ENCODE measurements around a stretch of chr15.

- PRO-cap, result no peak
- RAMPAGE, long total RNA, 4 experiments, result no peak in any of the 4 experiments
These were observed 6.0 kb upstream of the HAPLN3 start for GRCh38 chr15:88901016-88902014.

- PRO-cap, result no peak
- RAMPAGE, long total RNA, 4 experiments, result no peak in any of the 4 experiments
These were observed 79.9 kb upstream of the MFGE8 start for GRCh38 chr15:88993092-88993491.

DNA sequence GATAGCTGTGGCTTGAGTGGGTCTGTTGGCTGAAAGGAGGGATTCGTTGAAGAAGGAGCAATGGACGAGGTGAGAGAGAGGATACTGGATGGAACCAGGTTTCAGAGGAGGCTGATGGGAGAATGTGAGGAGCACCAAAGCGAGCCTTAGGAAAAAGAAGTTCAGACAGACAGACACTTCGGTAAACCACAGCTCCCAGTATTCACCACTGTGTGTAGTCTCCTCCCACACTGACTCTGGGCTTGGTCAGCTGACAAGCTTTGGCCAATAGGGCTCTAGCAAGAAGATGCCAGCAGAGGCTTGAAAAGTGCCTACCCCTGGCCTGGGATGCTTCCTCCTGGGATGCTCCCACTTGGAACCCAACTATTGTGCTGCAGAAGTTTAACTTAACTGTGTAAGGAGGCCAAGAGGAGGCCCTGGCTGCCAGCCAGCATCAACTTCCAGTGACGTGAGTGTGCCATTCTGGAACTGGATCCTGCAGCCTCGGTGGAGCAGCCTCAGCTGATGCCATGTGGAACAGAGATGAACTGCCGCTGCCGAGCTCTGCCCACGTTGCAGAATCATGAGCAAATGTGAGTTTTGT, 47.4 kb upstream of the ABHD2 start:
- PRO-cap, result bidirectional peak, plus-strand start at position 519 of the sequence, minus-strand start at position 175 of the sequence
- RAMPAGE, long total RNA, 4 experiments, result no peak in any of the 4 experiments

GRCh38 chr15:89096459-89097236, 8.4 kb downstream of the ABHD2 start:
- PRO-cap, result no peak
- RAMPAGE, long total RNA, 4 experiments, result no peak in any of the 4 experiments

- PRO-cap, result no peak
- RAMPAGE, long total RNA, 4 experiments, result no peak in any of the 4 experiments
These were observed 34.1 kb downstream of the ABHD2 start for GRCh38 chr15:89122426-89122753.

DNA sequence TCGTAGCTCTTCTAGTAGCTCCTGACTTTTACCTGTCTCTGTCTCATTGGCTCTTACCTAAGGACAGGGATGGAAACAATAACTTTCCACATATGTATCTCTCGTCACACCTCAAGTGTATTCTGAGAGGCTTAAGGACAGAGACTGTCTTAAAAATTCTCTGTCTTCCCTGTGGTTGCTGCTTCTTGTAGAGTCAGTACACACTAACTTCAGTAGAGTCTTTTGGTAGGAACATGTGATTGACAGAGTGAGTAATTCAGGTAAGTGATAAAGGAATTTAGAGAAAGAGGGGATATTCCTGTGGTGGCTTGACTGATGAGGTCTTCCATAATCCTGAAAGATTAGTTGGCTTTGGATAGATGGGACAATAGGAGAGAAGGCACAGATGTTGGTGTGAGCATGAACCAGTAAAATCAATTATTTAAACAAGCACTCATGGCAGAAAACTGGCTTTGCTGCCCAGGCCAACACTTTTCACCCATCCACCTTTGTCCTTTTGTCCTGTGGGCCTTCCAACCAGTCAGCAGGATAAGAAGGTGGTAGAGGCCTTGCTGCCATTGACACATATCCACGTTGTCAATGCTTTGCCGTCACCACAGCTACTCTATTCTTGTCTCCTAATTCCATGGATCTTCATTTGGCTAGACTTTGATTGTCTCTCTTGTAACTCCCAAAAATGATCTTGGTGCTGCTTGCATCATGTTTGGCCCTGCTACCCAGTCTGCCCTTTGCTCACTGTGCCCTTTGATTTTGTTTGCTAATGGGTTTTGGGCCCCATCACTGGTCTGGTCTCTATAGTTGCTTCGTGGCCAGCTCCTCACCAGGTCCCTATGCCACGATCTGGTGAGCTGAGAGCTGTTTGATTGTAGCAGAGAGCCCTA, 39.9 kb downstream of the ABHD2 start:
- PRO-cap, result no peak
- RAMPAGE, long total RNA, 4 experiments, result no peak in any of the 4 experiments

GRCh38 chr15:89197456-89198281, 23.7 kb downstream of the RLBP1 start:
- PRO-cap, result bidirectional peak, plus-strand start at chr15:89197683, minus-strand start at chr15:89197546
- RAMPAGE, long total RNA, 4 experiments, result no peak in any of the 4 experiments

- PRO-cap, result bidirectional peak, plus-strand start at chr15:89781321, minus-strand start at chr15:89781207
- RAMPAGE, long total RNA, 4 experiments, result no peak in any of the 4 experiments
These were observed 5.0 kb downstream of the MESP2 start for GRCh38 chr15:89781059-89781648.

DNA sequence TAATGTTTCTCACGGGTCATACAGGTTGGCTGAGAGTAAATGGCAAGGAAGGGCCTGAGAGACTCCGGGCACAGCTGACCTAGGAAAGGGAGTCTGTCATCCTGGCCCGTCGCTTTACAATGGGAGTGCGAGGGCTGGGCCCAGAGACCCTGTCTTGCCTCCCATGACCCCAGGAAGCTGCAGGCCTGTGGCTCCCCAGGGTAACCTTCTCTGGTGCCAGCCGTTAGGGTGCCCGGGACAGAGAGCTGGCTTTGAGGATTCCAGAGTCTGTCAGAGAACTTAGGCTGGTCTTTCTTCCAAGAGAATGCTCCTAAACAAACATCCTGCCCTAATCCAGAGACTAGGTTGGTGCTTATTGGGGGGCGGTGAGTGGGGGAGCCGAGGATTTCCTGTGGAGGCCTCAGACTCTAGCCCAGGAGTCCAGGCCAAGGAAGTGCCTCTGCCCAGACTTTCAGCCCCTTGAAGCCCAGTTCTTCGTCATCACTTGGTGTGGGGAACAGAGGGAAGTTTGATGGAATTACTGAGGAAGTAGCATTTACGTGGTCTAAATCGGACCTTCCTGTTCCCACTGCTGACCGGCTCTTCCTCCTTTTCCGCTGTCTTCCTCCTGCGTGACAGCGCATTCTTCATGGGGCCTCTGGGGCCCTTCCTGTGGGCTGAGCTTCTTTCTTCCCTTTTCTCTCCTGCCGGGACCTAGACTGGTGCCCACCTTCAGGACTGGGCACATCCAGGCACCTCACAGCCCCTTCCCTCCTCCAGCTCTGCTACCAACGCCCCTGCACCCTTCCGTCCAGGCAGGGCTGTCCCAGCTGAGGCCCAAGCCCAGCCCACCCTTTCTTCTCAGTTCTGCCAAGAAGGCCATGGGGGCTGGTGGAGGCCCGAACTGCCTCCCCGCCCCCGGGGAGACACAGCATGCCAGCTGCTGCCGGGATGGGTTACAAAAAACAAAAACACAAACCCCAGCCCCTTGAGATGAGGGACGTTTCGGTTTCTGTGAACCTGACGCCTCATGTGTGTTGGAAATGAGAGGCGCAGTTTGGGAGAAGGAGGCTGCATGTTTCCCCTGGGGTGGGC, 18.8 kb downstream of the ZNF710 start:
- PRO-cap, result bidirectional peak, plus-strand start at position 629 of the sequence, minus-strand start at position 438 of the sequence
- RAMPAGE, long total RNA, 4 experiments, result no peak in any of the 4 experiments

DNA sequence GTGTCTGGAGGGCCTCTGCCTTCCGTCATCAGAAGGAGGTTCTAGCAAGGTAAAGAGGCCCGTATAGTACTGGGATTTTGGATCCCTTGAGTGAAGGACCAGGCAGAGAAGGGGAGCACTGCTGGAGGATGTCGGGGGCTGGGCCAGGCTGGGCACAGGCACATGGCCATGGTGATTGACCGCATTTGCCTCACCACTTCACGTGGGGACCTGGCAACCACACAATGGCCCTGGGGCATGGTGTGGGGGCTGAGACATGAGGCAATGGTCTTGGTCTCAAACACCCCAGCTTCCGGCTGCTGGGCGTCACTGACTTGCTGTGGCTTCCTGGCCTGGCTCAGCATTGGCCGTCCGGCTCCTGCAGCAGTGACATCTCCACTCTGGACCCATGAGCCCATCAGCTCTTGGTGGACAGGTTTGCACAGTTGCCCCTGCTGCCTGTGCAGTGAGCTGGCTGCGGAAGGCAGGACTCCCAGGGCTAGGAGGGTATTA, 33.9 kb downstream of the ZNF710 start:
- PRO-cap, result bidirectional peak, plus-strand start at position 343 of the sequence, minus-strand start at position 140 of the sequence
- RAMPAGE, long total RNA, 4 experiments, result no peak in any of the 4 experiments

- PRO-cap, result no peak
- RAMPAGE, long total RNA, 4 experiments, result no peak in any of the 4 experiments
These were observed 3.2 kb downstream of the IDH2 start for GRCh38 chr15:90098928-90099525.

GRCh38 chr15:90103873-90104409, 1.7 kb upstream of the IDH2 start:
- PRO-cap, result no peak
- RAMPAGE, long total RNA, 4 experiments, result no peak in any of the 4 experiments

GRCh38 chr15:90149057-90149884, 47.0 kb upstream of the IDH2 start:
- PRO-cap, result no peak
- RAMPAGE, long total RNA, 4 experiments, result no peak in any of the 4 experiments

- PRO-cap, result bidirectional peak, plus-strand start at chr15:90163216, minus-strand start at chr15:90163242
- RAMPAGE, long total RNA, 4 experiments, result no peak in any of the 4 experiments
These were observed 38.2 kb upstream of the SEMA4B start for GRCh38 chr15:90162943-90163399.

GRCh38 chr15:90183867-90184737, 17.0 kb upstream of the SEMA4B start:
- PRO-cap, result bidirectional peak, plus-strand start at chr15:90184253, minus-strand start at chr15:90184115; bidirectional peak, plus-strand start at chr15:90184646, minus-strand start at chr15:90184475
- RAMPAGE, long total RNA, 4 experiments, result start-site peak on the plus strand in 1 of 4 experiments, at chr15:90184242-90184257 at its widest, 21 reads per replicate

- PRO-cap, result bidirectional peak, plus-strand start at chr15:90187551, minus-strand start at chr15:90187542
- RAMPAGE, long total RNA, 4 experiments, result no peak in any of the 4 experiments
These were observed 13.9 kb upstream of the SEMA4B start for GRCh38 chr15:90186971-90187923.

GRCh38 chr15:90228360-90229289, 5.1 kb downstream of the CIB1 start:
- PRO-cap, result unidirectional peak, plus-strand start at chr15:90228948
- RAMPAGE, long total RNA, 4 experiments, result no peak in any of the 4 experiments

GRCh38 chr15:90265042-90265445, 428 bp upstream of the NGRN start:
- PRO-cap, result no peak
- RAMPAGE, long total RNA, 4 experiments, result no peak in any of the 4 experiments

DNA sequence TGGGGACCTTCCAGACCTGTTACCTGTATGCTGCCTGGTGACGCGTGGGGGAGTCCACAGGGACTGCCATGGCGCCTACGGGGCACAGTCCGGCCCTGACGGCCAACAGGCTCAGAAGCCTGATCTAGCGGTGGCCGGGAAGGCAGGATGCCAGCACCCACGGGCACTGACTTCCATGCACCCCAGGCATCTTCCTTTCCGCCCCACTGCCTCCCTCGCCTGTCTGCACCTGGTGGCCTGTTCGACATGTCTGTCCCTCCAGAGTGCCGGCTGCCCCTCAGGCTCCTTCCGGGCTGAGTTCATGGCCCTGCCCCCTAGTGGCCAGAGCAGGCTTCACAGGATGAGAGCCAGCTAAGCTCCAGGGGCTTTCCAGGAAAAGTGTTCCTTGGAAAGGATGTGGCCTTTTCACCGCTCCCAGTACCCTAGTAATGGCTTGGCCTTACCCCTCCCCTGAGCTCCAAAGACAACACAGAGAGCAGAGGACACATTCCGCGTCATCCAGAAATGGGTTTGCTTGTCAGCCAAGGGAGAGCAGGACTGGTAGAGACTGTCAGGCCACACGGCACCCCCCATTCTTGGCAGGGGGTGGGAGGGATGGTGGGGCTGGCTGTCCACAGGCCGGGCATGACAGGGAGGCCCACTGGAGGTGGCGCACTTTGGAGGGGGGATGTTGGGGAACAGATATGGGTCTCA, 35.7 kb downstream of the NGRN start:
- PRO-cap, result no peak
- RAMPAGE, long total RNA, 4 experiments, result no peak in any of the 4 experiments

DNA sequence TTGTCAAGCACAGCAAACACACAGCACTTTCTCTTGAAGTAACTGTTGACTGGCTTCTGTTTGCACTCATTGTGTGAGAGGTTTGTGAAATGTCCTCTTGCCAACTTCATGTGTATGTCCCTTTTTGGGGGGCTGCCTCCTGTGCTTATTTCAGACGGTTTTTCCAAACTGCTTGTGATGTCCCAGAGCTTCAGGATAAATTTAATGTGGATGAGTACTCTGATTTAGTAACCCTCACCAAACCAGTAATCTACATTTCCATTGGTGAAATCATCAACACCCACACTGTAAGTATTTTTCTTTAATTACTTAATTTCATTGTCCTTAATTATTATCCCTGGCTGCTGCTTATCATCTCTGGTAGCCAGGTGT, 45.7 kb upstream of the CRTC3 start:
- PRO-cap, result no peak
- RAMPAGE, long total RNA, 4 experiments, result no peak in any of the 4 experiments

Data from esophagus squamous epithelium (tissue), 4 donors.